ENCODE measurements around the gene LIMS4.

DNA sequence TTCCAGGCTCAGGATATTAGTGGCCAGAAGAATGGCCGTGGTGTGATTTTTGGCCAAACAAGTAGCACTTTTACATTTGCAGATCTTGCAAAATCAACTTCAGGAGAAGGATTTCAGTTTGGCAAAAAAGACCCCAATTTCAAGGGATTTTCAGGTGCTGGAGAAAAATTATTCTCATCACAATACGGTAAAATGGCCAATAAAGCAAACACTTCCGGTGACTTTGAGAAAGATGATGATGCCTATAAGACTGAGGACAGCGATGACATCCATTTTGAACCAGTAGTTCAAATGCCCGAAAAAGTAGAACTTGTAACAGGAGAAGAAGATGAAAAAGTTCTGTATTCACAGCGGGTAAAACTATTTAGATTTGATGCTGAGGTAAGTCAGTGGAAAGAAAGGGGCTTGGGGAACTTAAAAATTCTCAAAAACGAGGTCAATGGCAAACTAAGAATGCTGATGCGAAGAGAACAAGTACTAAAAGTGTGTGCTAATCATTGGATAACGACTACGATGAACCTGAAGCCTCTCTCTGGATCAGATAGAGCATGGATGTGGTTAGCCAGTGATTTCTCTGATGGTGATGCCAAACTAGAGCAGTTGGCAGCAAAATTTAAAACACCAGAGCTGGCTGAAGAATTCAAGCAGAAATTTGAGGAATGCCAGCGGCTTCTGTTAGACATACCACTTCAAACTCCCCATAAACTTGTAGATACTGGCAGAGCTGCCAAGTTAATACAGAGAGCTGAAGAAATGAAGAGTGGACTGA lies 20.1 kb upstream of the CCDC138 start:
- RRBS: no CpG with 5 or more reads among the region's 11 CpGs

GRCh38 chr2:108768616-108769154 lies 17.9 kb upstream of the CCDC138 start:
- RRBS: no CpG with 5 or more reads among the region's 11 CpGs

DNA sequence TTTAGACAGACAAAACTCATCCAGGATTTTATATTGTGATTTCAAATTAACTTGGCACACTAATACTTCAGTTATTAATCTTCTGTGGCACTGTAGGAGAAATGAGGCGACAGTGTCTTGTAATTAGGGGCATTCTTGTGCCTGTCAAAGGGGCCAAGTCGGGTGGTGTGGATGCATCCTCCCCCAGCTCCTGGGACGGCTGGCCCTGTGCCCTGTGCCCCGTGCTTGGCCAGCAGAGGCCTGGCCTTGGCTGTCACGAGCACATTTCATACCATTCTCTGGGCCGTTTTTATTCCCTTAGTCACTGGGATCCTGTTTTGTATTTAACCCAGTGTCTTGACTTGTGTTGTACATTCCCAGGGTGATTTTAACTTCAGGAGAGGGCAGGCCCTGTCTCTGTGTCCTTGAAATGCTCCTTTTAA lies 56.7 kb downstream of the SH3RF3 start:
- RRBS: no CpG with 5 or more reads among the region's 6 CpGs

- RRBS: no CpG with 5 or more reads among the region's 4 CpGs
These were observed 129.9 kb downstream of the SH3RF3 start for GRCh38 chr2:109259003-109259202.

GRCh38 chr2:109264630-109265372 lies 135.8 kb downstream of the SH3RF3 start:
- RRBS: no CpG with 5 or more reads among the region's 12 CpGs

DNA sequence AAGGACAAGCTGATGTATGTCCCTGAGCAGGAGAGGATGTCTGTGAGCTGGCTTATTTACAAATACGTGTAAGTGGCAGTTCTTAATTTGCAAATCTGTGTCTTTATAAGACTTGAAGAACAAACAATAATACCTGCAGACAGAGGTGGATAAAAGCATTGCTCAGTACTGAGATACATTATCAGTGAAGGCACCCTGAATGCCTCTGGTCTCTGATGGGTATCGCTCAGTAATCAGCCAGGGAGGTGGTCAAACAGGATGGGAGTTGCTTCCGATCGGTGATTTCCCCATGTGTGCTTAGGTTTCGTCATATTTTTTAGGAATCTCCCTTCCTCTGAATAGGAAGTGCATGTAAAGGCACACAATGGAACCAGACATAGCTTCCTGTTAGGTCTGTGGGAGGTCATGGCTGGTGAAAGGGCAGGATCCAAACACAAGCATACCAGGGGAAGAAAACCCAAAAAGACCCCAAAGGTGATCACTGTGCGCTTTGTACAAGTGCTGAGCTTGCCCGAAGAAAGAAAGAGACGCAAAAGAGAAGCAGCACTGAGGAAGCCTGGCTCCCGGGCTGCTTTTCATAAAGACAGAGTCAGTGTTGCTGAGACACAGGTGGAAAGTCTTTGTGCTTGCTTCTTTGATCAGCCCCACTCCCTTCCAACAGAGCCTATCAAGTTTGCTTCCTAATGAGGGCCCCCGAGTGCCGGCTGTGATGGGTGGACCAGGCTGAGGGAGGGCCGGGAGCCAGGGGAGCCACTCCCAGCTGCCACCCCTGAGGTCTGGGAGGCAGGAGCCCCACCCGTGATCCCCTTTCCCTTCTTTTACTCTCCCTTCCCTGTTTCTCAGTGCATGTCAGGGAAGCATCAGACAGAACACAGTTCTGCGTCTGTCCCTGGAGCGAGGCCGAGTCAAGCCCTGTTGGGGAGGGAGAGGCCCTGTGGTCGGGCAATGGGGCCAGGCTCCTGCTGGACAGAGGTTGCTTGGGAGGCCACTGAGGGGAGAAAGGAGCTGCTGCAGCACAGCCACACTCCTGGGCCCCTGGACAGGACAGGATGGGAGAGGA lies 138.2 kb downstream of the SH3RF3 start:
- RRBS: no CpG with 5 or more reads among the region's 17 CpGs

DNA sequence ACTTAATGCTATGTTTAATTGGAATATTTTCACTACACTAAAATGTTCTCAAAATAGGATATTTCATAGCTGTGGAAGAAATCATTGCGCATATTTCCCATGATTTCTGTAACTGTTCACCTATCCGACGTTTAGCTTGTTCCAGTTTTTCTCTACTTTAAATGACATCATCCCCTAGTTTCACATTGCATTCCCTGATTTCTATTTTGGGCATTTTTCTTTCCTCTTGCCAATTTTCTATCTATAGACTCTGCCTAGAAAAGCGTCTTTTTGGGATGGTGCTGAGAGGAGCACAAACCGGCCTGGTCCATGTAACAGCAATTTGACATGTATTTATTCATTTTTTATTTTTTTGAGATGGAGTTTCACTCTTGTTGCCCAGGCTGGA lies 163.4 kb downstream of the SH3RF3 start:
- RRBS: no CpG with 5 or more reads among the region's 5 CpGs

GRCh38 chr2:109609471-109609762 lies 4.3 kb downstream of the SEPTIN10 start:
- RRBS: no CpG with 5 or more reads among the region's 5 CpGs

DNA sequence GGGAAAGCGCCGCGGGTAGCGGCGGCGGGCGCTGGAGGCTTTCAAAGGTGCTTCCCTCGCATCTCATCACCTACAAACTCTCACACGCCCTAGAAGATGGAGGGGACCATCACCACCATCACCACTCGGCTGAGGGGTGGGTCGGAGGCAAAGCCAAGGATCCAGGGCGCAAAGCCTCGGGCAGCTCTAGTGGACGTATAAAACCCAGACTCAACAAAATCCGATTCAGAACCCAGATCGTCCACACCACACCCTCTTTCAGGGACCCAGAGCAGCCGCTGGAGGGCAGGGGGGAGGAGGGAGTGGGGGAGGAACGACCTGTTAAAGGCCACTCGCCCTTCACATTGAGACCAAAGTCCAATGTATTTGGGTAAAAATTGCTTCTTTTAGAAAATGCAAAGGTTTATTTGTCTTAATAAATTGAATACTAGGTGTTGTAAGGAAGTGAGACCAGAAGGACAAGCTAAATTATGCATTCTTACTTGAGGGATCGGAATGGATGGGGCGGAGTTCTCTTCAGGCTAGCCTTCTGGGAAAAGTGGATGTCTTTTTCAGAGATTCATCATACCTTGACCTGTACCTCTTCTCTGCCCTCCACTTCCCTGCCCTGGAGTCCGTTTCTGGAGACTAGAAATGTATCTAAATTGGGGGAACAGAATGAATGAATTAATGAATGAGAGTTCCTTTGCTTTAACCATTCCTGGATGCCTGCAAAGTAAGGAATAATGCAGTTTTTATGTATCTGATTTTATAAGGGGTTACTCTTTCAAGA lies 1.7 kb downstream of the SOWAHC start:
- RRBS: no CpG with 5 or more reads among the region's 22 CpGs

GRCh38 chr2:109644549-109645096 lies 30.5 kb downstream of the SOWAHC start:
- RRBS: no CpG with 5 or more reads among the region's 9 CpGs

DNA sequence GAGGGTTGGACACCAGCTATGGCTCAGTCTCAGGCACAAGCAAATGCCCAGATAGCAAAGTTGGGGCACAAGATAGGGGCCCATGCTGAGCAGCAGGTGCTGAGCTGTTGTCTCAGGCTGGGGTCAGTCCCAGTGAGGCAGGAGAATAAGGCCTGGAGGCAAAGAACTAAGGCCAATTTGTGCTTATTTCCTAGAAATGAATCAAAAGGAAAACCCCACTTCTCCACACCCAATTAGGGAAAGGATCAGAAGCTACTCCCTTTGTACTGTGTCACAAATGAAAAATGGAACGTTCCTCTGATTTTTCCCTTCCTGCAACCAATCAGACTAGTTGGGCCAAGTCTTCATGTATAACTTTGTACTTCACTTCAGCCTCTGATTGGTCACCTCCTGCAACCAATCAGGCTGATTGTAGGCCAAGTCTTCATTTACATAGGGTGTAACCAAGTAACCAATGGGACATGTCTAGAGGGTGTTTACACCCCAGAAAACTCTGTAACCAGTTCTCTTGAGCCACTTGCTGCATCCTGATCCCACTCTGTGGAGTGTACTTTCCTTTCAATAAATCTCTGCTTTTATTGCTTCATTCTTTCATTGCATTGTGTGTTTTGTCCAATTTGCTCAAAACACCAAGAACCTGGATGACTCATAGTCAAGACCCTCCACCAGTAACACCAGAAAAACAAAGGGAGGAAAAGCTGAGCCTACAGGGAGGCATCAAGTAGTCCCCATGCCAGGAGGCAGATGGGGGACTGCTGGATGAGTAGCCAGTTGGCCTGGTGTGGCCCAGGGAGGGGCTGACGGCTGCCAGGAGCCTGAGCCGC lies 45.9 kb downstream of the SOWAHC start:
- RRBS: no CpG with 5 or more reads among the region's 3 CpGs

- RRBS: no CpG with 5 or more reads among the region's 14 CpGs
These were observed 61.6 kb downstream of the SOWAHC start for GRCh38 chr2:109675734-109676275.

- RRBS: no CpG with 5 or more reads among the region's 3 CpGs
These were observed 9.3 kb upstream of the MALL start for GRCh38 chr2:110124876-110125299.

GRCh38 chr2:110155806-110156407 lies 40.3 kb upstream of the MALL start:
- RRBS: no CpG with 5 or more reads among the region's 4 CpGs

DNA sequence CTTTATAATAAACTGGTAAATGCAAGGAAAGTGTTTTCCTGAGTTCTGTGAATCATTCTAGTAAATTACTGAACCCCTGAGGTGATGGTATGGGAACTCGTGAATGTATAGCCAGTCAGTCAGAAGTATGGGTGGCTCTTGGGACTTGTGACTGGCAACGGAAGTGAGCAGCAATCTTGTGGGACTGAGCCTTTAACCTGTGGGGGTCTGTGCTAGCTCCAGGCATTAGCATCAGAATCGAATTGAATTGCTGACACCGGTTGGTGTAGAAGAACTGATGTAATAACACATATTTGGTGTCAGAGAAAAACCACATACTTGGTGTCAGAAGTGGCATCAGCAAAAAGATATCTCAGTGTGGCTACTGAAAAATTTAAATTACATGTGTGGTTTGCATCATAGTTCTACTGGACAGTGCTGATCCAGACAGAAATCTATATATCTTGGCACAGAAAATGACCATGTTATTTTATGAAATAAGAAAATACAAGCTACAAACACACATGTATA lies 37.2 kb downstream of the NPHP1 start:
- RRBS: no CpG with 5 or more reads among the region's 4 CpGs

DNA sequence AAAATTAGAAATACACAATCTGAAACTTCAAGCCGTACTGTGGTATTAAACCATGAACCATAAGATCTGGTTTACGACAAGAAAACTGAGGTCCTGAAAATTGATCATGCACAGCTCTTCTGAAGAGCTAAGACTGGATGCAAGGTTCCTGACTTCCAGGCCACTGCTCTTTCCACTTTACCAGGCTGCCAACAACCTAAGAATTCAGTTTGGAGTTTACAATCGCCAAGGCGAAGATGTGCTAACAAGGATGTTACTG lies 772 bp downstream of the MTLN start:
- RRBS: no CpG with 5 or more reads among the region's 4 CpGs

GRCh38 chr2:110472524-110473021 lies at the start of gene LIMS4:
TSS of gene LIMS4 (minus strand) at chr2:110472816.
- RRBS: no CpG with 5 or more reads among the region's 16 CpGs

GRCh38 chr2:111118601-111119661 lies 1.8 kb upstream of the BCL2L11 start:
- RRBS: 73% methylated on average over 12 of the region's 93 CpGs

DNA sequence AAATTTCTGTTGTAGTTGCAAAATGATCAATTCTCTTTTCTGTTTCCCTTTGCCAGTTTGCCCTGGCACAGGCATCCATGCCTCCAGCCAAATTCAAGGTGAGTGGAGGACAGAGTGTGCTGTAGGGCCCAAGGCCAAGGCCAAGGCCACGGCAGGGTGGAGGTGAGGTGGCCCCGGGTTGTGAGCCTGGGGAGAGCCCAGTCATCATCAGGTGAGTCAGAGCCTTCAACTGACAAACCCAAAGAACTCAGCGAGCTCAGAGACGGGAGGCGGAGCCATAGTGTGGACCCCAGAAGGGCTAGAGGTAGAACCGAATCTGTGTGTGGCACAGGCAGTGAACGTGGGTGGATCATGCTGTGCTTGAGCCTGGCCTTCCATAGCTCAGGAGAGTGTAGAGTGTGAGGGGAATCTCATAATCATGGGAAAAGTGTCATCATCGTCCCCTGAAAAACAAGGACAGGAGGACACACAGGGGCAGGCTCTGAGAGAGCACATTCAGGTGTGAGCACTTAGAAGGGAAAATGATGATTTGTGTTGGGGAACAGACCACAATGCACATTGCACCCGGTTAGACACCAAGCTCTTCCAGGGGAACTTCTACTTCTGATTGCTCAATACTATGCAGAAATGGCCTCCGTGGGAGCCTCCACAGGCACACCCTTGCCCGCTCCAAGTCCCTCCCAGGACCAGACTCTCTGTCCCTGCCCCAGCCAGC lies 55.9 kb downstream of the BCL2L11 start:
- RRBS: no CpG with 5 or more reads among the region's 11 CpGs

GRCh38 chr2:111630754-111631036 lies 253.3 kb downstream of the ANAPC1 start:
- RRBS: 30% methylated on average over 2 of the region's 4 CpGs

Data from AG09309 (cell line).